BJ (cell line): ENCODE results near the gene ARMC3.

GRCh38 chr10:22629778-22630209, 84.6 kb downstream of the PIP4K2A start:
- CAGE, long polyA plus RNA, result no peak
- RRBS, result no CpG with 5 or more reads among the region's 4 CpGs

- CAGE, long polyA plus RNA, result no peak
- RRBS, result no CpG with 5 or more reads among the region's 8 CpGs
Measured at GRCh38 chr10:22631567-22632040, 82.8 kb downstream of the PIP4K2A start.

DNA sequence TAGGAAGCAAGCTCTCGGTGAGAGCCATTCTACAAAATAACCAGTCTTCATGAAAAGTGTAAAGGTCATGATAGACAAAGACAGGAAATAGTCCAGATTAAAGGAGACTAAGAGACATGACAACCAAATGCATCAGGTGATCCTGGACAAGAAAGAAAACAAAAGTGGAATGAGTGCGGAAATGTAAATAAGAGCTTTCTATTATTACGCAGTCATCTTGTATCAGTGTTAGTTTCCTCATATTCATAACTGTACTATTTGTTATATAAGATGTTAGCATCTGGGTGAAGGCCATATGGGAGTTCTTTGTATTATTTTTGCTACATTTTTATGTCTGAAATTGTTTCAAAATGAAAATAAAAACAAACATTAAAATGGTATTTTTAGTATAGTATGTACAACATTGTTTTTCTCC, 82.3 kb downstream of the PIP4K2A start:
- CAGE, long polyA plus RNA, result no peak
- RRBS, result no CpG with 5 or more reads among the region's 3 CpGs

- CAGE, long polyA plus RNA, result no peak
- RRBS, result no CpG with 5 or more reads among the region's 6 CpGs
Measured at GRCh38 chr10:22632696-22633513, 81.5 kb downstream of the PIP4K2A start.

DNA sequence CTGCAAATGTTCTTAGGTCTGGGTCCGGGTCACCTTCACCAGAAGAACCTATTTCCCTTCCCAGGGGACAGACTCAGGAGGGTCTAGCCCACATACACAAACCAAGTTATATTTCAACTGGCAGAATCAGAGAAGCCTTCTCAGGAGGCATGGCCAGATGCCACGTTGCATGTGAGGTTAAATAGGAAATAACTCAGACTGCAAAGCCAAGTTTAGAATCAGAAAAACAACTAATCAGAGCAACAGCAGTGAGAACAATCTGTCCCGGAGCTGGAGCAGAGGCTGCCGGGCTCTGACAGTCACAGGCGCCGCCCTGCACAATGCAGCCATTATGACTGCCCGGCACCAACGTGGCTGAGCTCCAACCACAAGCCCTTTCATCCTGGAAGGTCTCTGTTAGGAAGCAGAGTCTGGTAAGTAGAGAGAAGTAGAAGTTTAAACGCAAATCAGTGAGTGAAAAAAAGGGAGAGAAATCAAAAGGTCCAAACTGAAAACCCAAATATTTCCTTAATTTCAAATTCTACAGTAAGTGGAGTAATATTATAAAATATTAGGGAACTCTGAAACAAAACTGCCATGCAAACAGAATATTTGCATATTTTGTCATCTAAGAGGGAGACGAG, 78.4 kb upstream of the ARMC3 start:
- CAGE, long polyA plus RNA, result no peak
- RRBS, result 7% methylated on average over 4 of the region's 10 CpGs

- CAGE, long polyA plus RNA, result no peak
- RRBS, result no CpG with 5 or more reads among the region's 43 CpGs
Measured at GRCh38 chr10:22927594-22928459, at the start of gene ARMC3. Gene ARMC3 (plus strand): TSS chr10:22928053.

DNA sequence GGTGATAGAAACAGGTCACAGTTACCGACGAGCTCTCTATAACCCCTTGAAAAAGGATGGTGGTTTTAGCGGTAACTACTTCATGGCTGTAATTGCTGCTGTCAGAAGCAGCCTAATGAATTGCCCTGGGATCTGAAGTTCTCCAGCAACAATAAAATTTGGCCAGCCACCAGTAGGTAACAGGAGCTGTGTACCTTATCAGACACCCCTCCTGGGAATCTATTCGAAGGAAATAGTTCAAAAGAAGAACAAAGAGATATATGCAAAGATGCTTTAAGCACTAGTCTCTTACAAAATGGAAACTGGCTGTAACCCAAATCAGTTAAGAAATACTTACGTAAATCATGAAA, 1.4 kb downstream of the MSRB2 start:
- CAGE, long polyA plus RNA, result no peak
- RRBS, result no CpG with 5 or more reads among the region's 5 CpGs

DNA sequence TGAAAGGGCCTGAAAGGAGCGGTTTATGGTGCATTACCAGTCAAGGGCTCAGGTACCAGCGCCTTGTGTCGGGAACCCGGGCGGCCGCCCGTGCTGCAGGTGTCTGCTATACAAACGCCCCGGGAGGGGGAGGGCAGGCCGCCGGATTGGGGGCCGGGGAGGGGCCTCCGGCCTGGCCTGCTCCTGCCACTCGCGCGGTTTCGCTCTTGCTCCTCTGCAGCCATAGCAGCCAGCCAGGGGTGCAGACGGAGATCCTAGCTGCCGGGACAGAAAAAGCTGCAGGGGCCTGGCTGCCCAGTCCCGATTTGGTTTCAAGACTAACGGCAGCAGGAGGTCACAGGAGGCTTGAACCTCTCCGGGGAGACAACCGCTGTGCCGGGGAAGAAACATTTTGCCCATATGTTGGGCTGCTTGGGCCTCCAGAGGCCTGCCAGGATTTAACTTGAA, 17.3 kb upstream of the PTF1A start:
- CAGE, long polyA plus RNA, result no peak
- RRBS, result 7% methylated on average over 14 of the region's 24 CpGs

- CAGE, long polyA plus RNA, result no peak
- RRBS, result no CpG with 5 or more reads among the region's 3 CpGs
Measured at GRCh38 chr10:23403304-23403885, 35.5 kb upstream of the OTUD1 start.

- CAGE, long polyA plus RNA, result no peak
- RRBS, result 2% methylated on average over 37 of the region's 90 CpGs
Measured at GRCh38 chr10:23439864-23441043, 1.4 kb downstream of the OTUD1 start.

DNA sequence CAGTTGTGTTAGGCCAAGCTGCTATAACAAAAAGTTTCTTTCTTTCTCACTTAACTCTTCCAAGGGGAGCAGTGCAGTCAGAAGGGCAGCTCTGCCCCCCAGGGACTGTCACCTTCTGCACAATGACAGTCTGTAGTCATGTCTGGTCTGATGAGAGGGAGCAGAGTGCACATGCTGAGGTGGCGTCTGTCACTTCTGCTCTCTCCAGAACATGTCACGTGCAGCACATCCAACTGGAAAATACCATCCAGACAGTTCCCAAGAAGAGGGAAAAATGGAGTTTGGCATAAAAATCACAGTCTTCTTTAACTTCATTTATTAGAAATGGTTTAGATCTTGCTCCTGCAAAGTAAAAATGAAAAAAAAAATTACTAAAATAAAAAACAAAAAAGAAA, 11.0 kb downstream of the OTUD1 start:
- CAGE, long polyA plus RNA, result no peak
- RRBS, result no CpG with 5 or more reads among the region's 2 CpGs

DNA sequence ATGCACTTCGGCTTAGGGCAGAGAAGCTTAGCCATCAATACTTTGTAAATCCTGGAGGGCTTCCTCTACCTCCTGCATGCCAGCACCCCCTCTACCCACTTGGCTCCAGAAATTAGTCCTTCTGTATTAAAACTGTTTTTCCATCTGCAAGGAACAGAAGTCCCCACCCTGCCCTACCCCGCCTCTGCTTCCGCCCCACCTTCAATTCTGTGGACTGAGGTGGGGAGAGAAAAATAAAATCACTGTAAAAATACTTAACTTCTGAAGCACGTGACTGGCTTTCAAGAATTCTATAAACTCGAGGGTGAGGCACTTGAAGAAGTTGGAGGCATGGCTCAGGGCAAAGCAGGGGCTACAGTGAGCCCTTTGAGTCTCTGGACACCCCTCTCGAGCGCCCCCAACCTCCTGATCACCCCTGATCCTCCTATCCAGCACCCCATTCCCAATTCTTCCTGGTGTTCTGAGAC, 7.4 kb upstream of the KIAA1217 start:
- CAGE, long polyA plus RNA, result no peak
- RRBS, result no CpG with 5 or more reads among the region's 7 CpGs

DNA sequence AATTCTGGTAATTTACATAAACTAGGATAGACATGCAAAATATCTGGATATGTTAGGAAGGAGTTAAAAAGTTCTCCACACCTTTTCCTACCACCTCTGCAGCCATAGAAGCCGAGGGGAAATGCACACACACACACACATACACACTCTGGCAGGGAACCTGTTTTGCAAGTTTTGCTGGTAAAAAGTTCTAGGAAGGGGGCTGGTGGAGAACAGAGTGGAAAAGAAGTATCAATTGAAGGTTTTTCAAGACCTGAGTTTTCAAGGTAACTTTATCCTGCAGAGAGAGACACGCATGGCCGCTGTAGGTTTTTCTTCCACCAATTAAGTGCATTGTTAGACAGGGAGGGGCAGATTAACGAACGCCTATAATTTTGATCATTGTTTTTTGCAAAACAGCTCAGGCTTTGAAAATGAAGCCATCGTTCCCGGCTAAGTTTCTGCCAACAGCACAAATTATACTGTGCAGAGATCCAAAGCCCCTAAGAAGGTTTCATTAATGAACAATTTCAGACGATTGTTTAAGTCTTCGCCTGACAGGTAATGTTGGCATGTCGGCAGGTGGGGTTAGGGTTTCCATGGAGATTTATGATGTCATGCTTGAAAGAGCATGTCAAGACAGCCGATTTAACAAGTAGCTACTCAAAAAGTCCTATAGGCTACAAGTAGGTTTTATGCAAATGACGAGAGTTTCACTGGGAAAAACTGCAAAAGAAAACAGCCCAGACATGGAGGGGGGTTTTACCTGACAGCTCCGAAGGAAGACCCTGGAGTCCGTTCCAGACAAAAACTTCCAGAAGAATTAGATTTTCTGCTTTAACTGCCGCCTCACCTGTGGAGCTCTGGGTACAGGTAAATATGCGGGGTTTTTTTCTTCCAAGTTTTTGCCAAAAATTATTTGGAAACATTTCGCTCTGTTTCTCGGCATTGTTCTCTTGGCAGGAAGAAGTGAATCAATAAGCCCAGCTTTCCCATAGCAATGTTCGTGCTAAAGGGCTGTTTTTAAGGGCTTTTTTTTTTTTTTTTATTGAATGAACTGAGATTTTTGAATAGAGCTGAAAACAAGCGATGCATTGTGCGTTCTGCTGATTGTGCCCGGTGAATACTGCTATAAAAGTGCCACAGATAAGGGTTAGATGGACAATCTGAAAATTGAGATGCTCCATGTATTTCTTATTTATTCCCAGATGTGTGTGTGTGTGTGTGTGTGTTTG, 30.0 kb downstream of the KIAA1217 start:
- CAGE, long polyA plus RNA, result no peak
- RRBS, result no CpG with 5 or more reads among the region's 22 CpGs

- CAGE, long polyA plus RNA, result no peak
- RRBS, result no CpG with 5 or more reads among the region's 6 CpGs
Measured at GRCh38 chr10:24384796-24385324, 175.9 kb downstream of the KIAA1217 start.

- CAGE, long polyA plus RNA, result no peak
- RRBS, result no CpG with 5 or more reads among the region's 8 CpGs
Measured at GRCh38 chr10:24385705-24386780, 177.1 kb downstream of the KIAA1217 start.

GRCh38 chr10:24457740-24458567, 249.0 kb downstream of the KIAA1217 start:
- CAGE, long polyA plus RNA, result no peak
- RRBS, result no CpG with 5 or more reads among the region's 8 CpGs

DNA sequence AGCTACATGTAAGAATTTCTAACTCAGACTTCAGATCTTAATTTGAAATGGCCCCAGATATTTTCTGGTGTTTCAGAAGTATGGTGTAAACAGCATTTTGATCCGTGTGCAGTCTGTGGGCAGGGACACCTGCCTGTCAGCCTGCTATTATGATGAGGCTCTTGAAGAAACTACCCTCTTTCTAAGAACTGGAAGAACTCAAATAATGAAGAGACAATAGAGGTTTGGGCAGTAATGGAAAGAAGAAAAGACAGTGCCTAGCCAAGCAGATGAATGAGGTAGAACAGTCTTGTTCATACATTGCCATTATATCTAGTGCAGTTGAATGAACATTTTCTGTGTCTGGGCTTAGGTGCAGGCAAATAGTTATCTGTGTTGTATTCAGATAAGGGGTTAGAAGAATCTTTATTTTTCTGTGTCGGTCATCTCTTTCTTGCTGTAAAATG, 256.5 kb downstream of the ARHGAP21 start:
- CAGE, long polyA plus RNA, result no peak
- RRBS, result no CpG with 5 or more reads among the region's 2 CpGs

DNA sequence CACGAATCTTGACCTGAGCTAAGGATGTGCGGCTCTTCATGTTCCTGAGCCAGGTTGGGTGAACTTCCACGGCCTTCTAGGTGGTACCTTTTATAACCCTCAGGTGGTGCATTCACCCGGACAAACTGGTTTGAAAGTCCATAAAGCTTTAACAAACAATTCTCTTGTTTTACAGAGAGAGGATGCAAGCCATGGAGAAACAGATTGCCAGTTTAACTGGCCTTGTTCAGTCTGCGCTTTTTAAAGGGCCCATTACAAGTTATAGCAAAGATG, 229.4 kb downstream of the ARHGAP21 start:
- CAGE, long polyA plus RNA, result no peak
- RRBS, result no CpG with 5 or more reads among the region's 5 CpGs

- CAGE, long polyA plus RNA, result no peak
- RRBS, result no CpG with 5 or more reads among the region's 4 CpGs
Measured at GRCh38 chr10:24548684-24549022, 175.0 kb downstream of the ARHGAP21 start.

GRCh38 chr10:24591027-24591839, 132.5 kb downstream of the ARHGAP21 start:
- CAGE, long polyA plus RNA, result no peak
- RRBS, result no CpG with 5 or more reads among the region's 9 CpGs